GM12878 (cell line): ENCODE measurements around a stretch of chr14.

- RAMPAGE, long total RNA, result no peak
- RRBS, 2 experiments, result no CpG with 5 or more reads among the region's 6 CpGs
CAGE:
- cytosol, long polyA minus RNA, result no peak
- cytosol, long polyA plus RNA, result no peak
- long polyA plus RNA, result no peak
- nucleolus, long total RNA, result no peak
- nucleus, long polyA plus RNA, result no peak
- nucleus, long total RNA, result no peak
Observed at GRCh38 chr14:104977080-104977483, 1.1 kb downstream of the AHNAK2 start.

GRCh38 chr14:104985918-104986933 lies 638 bp downstream of the CLBA1 start:
- RAMPAGE, long total RNA, result no peak
- RRBS, 2 experiments, result 7 to 9% methylated on average over 24 of the region's 55 CpGs
CAGE:
- cytosol, long polyA minus RNA, result no peak
- cytosol, long polyA plus RNA, result no peak
- long polyA plus RNA, result no peak
- nucleolus, long total RNA, result no peak
- nucleus, long polyA plus RNA, result no peak
- nucleus, long total RNA, result no peak

GRCh38 chr14:105019152-105019571 lies 1.7 kb downstream of the CDCA4 start:
- RAMPAGE, long total RNA, result no peak
- RRBS, 2 experiments, result no CpG with 5 or more reads among the region's 12 CpGs
CAGE:
- cytosol, long polyA minus RNA, result no peak
- cytosol, long polyA plus RNA, result no peak
- long polyA plus RNA, result no peak
- nucleolus, long total RNA, result no peak
- nucleus, long polyA plus RNA, result no peak
- nucleus, long total RNA, result no peak

DNA sequence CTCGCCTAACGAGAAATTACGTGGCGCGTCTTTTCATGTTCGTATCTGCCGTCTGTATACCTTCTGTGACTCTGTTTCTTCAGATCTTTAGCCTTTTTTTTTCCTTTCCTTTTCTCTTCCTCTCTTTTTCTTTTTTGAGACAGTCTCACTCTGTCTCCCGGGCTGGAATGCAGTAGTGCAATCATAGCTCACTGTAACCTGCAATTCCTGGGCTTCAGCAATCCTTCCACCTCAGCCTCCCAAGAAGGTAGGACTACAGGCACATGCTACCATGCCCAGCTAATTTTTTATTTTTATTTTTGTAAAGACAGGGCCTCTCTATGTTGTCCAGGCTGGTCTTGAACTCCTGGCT lies 15.2 kb upstream of the GPR132 start:
- RAMPAGE, long total RNA, result no peak
- RRBS, 2 experiments, result no CpG with 5 or more reads among the region's 8 CpGs
CAGE:
- cytosol, long polyA minus RNA, result no peak
- cytosol, long polyA plus RNA, result no peak
- long polyA plus RNA, result no peak
- nucleolus, long total RNA, result no peak
- nucleus, long polyA plus RNA, result no peak
- nucleus, long total RNA, result no peak

DNA sequence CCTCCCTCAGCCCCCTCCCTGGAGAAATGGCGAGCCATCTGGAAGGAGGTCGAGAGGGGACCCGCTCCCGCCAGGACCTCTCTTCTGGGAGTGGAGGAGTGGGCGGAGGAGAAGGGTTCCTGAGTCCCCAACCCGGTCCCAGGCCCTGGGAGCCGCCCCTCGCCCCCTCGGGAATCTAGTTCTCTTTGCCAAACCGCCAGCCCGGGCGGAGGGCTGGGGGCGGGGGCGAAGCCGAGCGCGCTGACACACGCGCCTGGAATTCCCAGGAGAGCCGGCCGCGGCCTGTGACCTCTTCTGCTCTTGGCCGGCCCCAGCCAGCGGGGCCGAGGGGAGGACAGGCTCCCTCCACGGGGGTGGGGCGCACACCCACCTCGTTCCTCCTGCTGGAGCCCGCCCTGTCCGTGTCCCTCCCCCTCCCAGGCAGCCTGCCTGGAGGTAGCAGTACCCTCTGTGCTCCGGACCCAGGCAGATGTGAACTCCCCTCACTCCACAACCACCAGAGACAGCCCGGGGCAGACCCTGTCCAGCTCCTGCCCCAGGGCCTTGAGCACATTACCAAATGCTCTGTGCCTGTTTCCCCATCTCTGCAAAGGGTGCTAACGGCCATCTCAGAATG lies 23.0 kb upstream of the GPR132 start:
- RAMPAGE, long total RNA, result no peak
- RRBS, 2 experiments, result 12 to 27% methylated on average over 15 to 17 of the region's 33 CpGs
CAGE:
- cytosol, long polyA minus RNA, result no peak
- cytosol, long polyA plus RNA, result no peak
- long polyA plus RNA, result no peak
- nucleolus, long total RNA, result no peak
- nucleus, long polyA plus RNA, result no peak
- nucleus, long total RNA, result no peak

DNA sequence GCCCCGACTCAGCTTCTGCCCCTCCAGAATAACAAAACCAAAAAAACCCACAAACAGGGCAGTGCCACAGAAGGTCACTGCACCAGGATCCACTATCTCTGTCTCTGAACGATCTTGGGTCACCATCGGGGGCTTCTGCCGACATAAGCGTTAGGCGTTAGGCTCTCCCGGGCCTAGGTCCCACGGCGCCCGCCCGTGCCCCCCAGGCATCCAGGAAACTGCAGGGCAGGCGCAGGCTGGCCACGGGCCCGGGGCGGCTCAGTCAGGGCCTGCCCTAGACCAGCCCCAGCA lies 1.5 kb downstream of the JAG2 start:
- RAMPAGE, long total RNA, result no peak
- RRBS, 2 experiments, result 33 to 58% methylated on average over 9 of the region's 15 CpGs
CAGE:
- cytosol, long polyA minus RNA, result no peak
- cytosol, long polyA plus RNA, result no peak
- long polyA plus RNA, result no peak
- nucleolus, long total RNA, result no peak
- nucleus, long polyA plus RNA, result no peak
- nucleus, long total RNA, result no peak

- RAMPAGE, long total RNA, result no peak
- RRBS, 2 experiments, result 9 to 13% methylated on average over 70 of the region's 152 CpGs
CAGE:
- cytosol, long polyA minus RNA, result no peak
- cytosol, long polyA plus RNA, result no peak
- long polyA plus RNA, result no peak
- nucleolus, long total RNA, result no peak
- nucleus, long polyA plus RNA, result no peak
- nucleus, long total RNA, result no peak
Observed at GRCh38 chr14:105167397-105168369, 893 bp downstream of the JAG2 start.

DNA sequence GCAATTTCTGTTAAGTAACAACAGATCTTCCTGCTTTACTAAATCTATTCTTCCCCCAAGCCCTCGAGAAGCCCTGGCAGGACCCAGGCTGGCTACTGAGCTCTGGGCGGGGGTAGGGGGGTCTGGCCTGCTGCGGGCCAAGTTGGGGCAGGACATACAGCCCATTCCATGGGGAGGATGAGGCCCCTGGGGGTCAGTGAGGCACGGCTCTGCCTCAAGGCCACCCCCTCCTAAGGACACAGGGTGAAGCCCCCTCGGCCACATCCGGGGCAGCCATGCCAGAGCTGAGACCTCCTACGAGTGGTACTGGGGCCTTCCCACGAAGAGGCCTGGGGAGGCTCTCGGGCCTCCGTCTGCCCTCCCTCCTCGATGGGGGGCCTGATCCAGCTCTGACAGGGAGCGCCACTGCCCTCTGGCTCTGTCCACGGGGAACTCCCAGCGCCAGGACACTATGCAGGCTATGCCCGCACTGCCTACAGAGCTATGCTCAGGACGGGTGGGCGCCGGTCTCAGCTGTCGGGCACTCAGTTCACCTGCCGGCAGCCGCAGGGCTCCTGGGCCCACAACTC lies 28.3 kb upstream of the NUDT14 start:
- RAMPAGE, long total RNA, result no peak
- RRBS, 2 experiments, result no CpG with 5 or more reads among the region's 21 CpGs
CAGE:
- cytosol, long polyA minus RNA, result no peak
- cytosol, long polyA plus RNA, result no peak
- long polyA plus RNA, result no peak
- nucleolus, long total RNA, result no peak
- nucleus, long polyA plus RNA, result no peak
- nucleus, long total RNA, result no peak

- RAMPAGE, long total RNA, result no peak
- RRBS, 2 experiments, result no CpG with 5 or more reads among the region's 4 CpGs
CAGE:
- cytosol, long polyA minus RNA, result no peak
- cytosol, long polyA plus RNA, result no peak
- long polyA plus RNA, result no peak
- nucleolus, long total RNA, result no peak
- nucleus, long polyA plus RNA, result no peak
- nucleus, long total RNA, result no peak
Observed at GRCh38 chr14:105255135-105255585, 6.8 kb downstream of the BTBD6 start.

GRCh38 chr14:105313645-105314199 lies 826 bp upstream of the PACS2 start:
- RAMPAGE, long total RNA, result no peak
- RRBS, 2 experiments, result 3 to 8% methylated on average over 12 of the region's 28 CpGs
CAGE:
- cytosol, long polyA minus RNA, result no peak
- cytosol, long polyA plus RNA, result no peak
- long polyA plus RNA, result no peak
- nucleolus, long total RNA, result no peak
- nucleus, long polyA plus RNA, result no peak
- nucleus, long total RNA, result no peak

GRCh38 chr14:105388603-105389240 lies 9.6 kb upstream of the TEX22 start:
- RAMPAGE, long total RNA, result no peak
- RRBS, 2 experiments, result 64 to 75% methylated on average over 6 of the region's 21 CpGs
CAGE:
- cytosol, long polyA minus RNA, result no peak
- cytosol, long polyA plus RNA, result no peak
- long polyA plus RNA, result no peak
- nucleolus, long total RNA, result no peak
- nucleus, long polyA plus RNA, result no peak
- nucleus, long total RNA, result no peak

GRCh38 chr14:105410931-105412274 lies 8.2 kb upstream of the MTA1 start:
- RAMPAGE, long total RNA, result no peak
- RRBS, 2 experiments, result 5 to 8% methylated on average over 19 to 27 of the region's 93 CpGs
CAGE:
- cytosol, long polyA minus RNA, result no peak
- cytosol, long polyA plus RNA, result no peak
- long polyA plus RNA, result no peak
- nucleolus, long total RNA, result no peak
- nucleus, long polyA plus RNA, result no peak
- nucleus, long total RNA, result no peak

DNA sequence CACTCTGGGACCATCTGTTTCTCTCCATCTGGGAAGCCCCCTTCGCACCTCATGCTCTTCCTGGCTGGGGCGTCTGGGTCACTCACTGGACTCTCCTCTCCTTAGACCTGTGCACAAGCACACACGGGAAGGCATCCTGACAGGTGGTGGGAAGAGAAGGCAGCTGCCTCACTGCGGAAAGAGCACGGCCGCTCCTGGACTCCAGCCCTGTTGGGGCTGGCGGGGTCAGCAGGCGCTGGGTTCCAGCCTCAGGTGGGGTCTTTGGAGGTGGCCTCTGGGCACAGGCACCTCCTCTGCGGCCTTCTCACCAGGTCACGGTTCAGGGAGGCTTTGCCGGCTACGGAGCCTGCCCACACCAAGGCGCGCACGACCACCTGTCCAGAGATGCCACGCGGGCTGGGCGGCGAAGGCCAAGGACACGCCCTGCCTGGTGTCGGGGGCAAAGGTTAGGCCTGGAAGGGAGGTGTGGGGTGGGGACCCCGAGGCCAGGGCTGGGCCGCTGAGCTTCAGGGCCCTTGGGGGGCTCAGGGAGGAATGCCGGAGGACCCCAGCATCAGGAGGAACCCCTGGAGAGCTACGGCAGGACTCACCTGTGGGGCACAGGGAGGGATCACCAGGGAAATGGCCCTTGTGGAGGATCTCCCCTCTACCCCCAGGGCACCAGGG lies 520 bp upstream of the MTA1 start:
- RAMPAGE, long total RNA, result no peak
- RRBS, 2 experiments, result no CpG with 5 or more reads among the region's 25 CpGs
CAGE:
- cytosol, long polyA minus RNA, result no peak
- cytosol, long polyA plus RNA, result no peak
- long polyA plus RNA, result no peak
- nucleolus, long total RNA, result no peak
- nucleus, long polyA plus RNA, result no peak
- nucleus, long total RNA, result no peak

DNA sequence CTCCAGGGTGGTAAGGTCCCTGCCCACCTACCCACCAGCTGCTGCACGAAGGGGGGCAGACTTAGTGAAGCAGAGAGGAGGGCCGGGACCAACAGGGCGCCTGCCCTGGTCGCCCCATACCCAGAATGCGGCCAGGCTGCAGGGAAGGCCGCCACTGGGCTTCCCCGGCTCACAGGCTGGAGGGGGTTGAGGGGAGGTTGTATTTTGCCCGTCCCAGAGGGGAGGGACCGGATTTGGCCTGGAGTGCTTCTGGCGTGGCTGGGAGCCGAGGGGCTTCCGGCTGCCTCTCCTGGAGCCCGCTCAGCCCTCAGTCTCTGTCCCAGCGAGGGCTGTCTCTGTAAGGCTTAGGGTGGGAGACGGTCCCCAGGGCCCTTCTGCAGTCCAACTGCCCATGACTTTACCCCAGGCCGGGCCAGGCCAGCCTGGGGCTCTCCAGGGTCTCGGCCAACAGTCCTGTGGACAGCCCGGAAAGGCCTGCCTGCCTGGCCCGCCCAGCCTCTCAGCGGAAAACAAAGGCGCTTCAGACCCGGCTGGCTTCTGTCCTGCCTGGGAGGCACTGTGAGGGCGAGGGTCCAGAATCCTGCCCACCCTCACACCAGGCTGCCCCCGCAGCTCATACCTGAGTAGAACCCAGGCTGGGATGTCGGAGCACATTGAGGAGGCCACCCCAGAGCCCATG lies 1.3 kb downstream of the CRIP2 start:
- RAMPAGE, long total RNA, result no peak
- RRBS, 2 experiments, result 33 to 43% methylated on average over 16 to 17 of the region's 25 CpGs
CAGE:
- cytosol, long polyA minus RNA, result no peak
- cytosol, long polyA plus RNA, result no peak
- long polyA plus RNA, result no peak
- nucleolus, long total RNA, result no peak
- nucleus, long polyA plus RNA, result no peak
- nucleus, long total RNA, result no peak

GRCh38 chr14:105485478-105486242 lies 1.0 kb upstream of the CRIP1 start:
- RAMPAGE, long total RNA, result no peak
- RRBS, 2 experiments, result no CpG with 5 or more reads among the region's 19 CpGs
CAGE:
- cytosol, long polyA minus RNA, result no peak
- cytosol, long polyA plus RNA, result no peak
- long polyA plus RNA, result no peak
- nucleolus, long total RNA, result no peak
- nucleus, long polyA plus RNA, result no peak
- nucleus, long total RNA, result no peak

- RAMPAGE, long total RNA, result start-site peak on the minus strand at chr14:105568425-105568539, 9 and 19 reads in 2 replicates; start-site peak on the plus strand at chr14:105568584-105568624, 14 and 30 reads in 2 replicates
- RRBS, 2 experiments, result no CpG with 5 or more reads among the region's 21 CpGs
CAGE:
- cytosol, long polyA minus RNA, result no peak
- cytosol, long polyA plus RNA, result no peak
- long polyA plus RNA, result no peak
- nucleolus, long total RNA, result no peak
- nucleus, long polyA plus RNA, result no peak
- nucleus, long total RNA, result no peak
Observed at GRCh38 chr14:105568262-105569163, 42.1 kb downstream of the TMEM121 start.

GRCh38 chr14:105628638-105628863 lies 102.2 kb downstream of the TMEM121 start:
- RAMPAGE, long total RNA, result no peak
- RRBS, 2 experiments, result 25% methylated on average over 2 of the region's 8 CpGs; no CpG with 5 or more reads in 1 of the 2 experiments
CAGE:
- cytosol, long polyA minus RNA, result no peak
- cytosol, long polyA plus RNA, result no peak
- long polyA plus RNA, result no peak
- nucleolus, long total RNA, result no peak
- nucleus, long polyA plus RNA, result no peak
- nucleus, long total RNA, result no peak

GRCh38 chr14:105818499-105819399 lies 292.4 kb downstream of the TMEM121 start:
- RAMPAGE, long total RNA, result no peak
- RRBS, 2 experiments, result no CpG with 5 or more reads among the region's 24 CpGs
CAGE:
- cytosol, long polyA minus RNA, result no peak
- cytosol, long polyA plus RNA, result no peak
- long polyA plus RNA, result no peak
- nucleolus, long total RNA, result no peak
- nucleus, long polyA plus RNA, result no peak
- nucleus, long total RNA, result no peak

GRCh38 chr14:105914549-105914977 lies 388.2 kb downstream of the TMEM121 start:
- RAMPAGE, long total RNA, result no peak
- RRBS, 2 experiments, result no CpG with 5 or more reads among the region's 3 CpGs
CAGE:
- cytosol, long polyA minus RNA, result no peak
- cytosol, long polyA plus RNA, result no peak
- long polyA plus RNA, result no peak
- nucleolus, long total RNA, result no peak
- nucleus, long polyA plus RNA, result no peak
- nucleus, long total RNA, result no peak

GRCh38 chr14:106174063-106174519 lies 647.7 kb downstream of the TMEM121 start:
- RAMPAGE, long total RNA, result no peak
- RRBS, 2 experiments, result no CpG with 5 or more reads among the region's 5 CpGs
CAGE:
- cytosol, long polyA minus RNA, result no peak
- cytosol, long polyA plus RNA, result no peak
- long polyA plus RNA, result no peak
- nucleolus, long total RNA, result no peak
- nucleus, long polyA plus RNA, result no peak
- nucleus, long total RNA, result no peak